ENCODE measurements around the gene THUMPD3.

DNA sequence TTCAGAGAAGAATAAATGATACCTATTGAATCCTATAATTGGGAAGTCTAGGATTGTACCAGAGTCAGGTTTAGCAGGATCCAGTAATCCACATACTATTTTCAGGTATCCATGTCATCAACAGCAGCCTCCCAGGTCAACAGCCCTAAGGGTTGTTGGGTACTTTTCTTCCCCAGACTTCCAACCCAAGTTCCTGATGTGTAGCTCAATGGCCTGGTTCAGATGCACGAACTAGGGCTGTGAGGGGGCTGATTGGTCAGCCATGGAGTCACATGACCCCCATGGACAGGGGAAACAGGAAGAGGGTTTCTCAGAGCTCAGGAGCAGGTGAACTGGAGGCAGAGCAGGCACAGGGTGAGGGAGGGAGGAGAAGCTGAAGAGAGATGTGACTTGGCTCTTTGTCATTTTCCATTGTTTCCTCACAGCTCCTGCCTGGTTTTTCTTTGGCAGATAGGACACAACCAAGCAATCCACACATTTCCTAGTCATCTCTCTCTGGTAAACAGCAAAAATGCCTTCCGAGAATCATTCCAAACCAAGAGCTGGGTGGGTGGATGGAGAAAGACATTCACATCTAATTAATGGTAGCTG lies 43.5 kb upstream of the LMCD1 start:
- PRO-cap, 3 experiments, result no peak in any of the 3 experiments
- RAMPAGE, long total RNA, result no peak

DNA sequence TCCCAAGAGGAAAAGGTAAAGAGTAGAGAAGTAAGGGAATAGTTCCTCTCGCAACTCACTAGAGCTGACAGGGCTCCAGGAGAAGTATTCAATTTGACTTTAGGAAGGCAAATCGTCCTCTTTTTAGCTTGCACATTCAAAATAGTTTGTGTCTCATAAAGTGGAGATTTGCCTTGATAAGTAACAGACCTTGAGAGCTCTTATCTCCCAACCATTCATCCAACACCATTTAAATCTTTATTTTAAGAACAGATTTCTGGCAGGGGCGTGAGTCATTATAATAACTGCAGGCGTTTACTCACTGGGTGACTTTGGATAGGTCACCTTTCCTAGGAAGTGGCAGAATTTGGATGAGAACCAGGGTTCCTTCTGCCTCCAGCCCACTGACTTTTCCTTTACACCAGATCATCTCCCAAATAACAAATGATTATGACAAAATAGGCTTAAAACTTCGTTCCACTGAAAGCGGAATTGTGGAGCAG lies 4.9 kb downstream of the LMCD1 start:
- PRO-cap, 3 experiments, result no peak in any of the 3 experiments
- RAMPAGE, long total RNA, result no peak

DNA sequence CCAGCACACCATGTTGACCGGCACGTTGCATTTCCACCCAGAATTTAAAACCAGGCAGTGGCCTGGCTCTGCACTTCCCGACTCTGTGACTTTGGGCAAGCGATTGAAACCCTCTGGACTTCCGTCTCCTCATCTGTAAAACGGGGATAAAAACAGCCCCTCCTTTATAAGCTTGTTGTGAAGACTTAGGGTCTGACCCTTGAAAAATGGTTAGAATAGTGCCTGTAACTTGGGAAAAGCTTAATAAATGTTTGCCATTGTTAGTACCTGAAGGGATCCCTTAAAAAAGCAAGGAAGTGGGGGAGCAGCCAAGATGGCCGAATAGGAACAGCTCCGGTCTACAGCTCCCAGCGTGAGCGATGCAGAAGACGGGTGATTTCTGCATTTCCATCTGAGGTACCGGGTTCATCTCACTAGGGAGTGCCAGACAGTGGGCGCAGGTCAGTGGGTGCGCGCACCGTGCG lies 33.3 kb downstream of the SSUH2 start:
- PRO-cap, 3 experiments, result no peak in any of the 3 experiments
- RAMPAGE, long total RNA, result no peak

DNA sequence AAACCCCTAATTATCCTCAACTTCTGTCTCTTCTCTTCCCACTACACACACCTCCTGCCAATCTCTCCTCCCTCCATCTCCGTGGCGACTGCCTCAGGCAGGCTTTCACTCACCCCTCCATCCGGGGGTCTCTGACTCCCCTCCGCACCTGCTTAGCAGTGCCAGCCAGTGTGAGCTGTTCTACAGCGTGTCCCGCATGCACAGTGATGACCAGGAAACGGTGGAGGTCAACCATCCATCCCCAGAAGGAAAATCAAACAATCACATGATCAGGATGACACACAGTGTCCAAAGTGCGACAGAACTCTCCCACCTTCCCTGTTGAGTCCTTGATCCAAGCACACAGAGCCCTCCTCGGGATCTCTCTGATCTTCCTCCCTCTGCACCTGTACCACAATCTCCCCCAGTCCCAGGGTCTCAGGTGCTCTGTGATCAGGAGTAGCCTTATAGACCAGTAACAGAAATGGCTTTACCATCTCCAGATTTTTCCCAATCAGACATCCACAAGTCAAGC lies 7.3 kb upstream of the SSUH2 start:
- PRO-cap, 3 experiments, result no peak in any of the 3 experiments
- RAMPAGE, long total RNA, result no peak

- PRO-cap, 3 experiments, result no peak in any of the 3 experiments
- RAMPAGE, long total RNA, result no peak
Measured at GRCh38 chr3:8679761-8680499, 35.3 kb upstream of the SSUH2 start.

DNA sequence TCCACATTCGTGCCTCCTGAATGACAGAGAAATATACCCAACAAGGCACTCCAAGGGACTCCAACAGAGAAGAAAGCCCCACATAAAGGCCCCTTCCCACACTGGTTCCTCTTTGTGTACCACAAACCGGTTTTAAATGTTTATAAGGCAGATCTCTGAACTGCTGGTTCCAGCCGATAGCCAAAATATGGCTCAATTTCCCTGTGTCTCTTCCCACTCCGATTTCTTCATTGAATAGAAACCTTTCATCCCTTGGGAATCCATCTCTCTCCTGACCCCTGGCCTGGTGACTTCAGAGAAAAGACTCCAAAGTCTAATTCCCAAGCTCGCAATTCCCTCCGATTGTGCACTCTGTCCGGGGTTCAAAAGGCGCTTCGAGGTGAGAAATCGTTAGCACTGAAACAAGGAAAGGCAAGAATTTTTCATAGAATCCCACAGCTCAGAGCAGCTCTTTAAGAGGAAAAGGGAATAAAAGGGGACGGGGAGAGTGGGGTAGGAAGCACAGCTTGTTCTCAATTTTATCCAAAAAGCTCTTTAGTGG lies 18.4 kb upstream of the RAD18 start:
- PRO-cap, 3 experiments, result no peak in any of the 3 experiments
- RAMPAGE, long total RNA, result no peak

- PRO-cap, 3 experiments, result no peak in any of the 3 experiments
- RAMPAGE, long total RNA, result no peak
Measured at GRCh38 chr3:9101238-9101891, 138.1 kb upstream of the RAD18 start.

DNA sequence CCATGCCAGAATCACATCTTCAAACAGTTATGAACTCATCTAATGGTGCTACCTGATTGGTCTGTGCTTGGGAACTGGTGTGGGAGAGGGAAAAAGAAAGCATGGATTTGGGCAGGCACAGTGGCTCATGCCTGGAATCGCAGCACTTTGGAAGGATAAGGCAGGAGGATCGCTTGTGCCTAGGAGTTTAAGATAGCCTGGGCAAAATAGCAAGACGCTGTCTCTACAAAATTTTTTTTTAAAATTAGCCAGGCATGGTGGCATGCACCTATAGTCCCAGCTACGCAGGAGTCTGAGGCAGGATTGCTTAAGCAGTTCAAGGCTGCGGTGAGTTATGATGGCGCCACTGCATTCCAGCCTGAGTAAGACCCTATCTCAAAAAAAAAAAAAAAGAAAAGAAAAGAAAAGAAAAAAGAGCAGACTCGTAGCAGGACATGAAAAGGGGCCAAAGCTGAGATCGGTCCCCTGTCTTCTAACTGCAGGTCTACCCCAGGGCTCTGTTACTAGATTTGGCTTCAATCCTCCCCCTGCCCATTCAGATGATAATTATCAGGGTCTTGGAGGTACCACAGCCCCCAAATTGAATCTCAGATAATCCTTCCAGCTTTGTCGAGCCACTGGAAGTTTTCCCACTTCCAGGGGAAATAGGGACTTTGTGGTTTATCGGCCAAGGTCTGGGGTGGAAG lies 18.8 kb downstream of the SRGAP3 start:
- PRO-cap, 3 experiments, result no peak in any of the 3 experiments
- RAMPAGE, long total RNA, result no peak

GRCh38 chr3:9248094-9248543 lies 1.3 kb downstream of the SRGAP3 start:
- PRO-cap, 3 experiments, result peak in 1 of 3 experiments; most common minus-strand start chr3:9248398 (in 1)
- RAMPAGE, long total RNA, result no peak

DNA sequence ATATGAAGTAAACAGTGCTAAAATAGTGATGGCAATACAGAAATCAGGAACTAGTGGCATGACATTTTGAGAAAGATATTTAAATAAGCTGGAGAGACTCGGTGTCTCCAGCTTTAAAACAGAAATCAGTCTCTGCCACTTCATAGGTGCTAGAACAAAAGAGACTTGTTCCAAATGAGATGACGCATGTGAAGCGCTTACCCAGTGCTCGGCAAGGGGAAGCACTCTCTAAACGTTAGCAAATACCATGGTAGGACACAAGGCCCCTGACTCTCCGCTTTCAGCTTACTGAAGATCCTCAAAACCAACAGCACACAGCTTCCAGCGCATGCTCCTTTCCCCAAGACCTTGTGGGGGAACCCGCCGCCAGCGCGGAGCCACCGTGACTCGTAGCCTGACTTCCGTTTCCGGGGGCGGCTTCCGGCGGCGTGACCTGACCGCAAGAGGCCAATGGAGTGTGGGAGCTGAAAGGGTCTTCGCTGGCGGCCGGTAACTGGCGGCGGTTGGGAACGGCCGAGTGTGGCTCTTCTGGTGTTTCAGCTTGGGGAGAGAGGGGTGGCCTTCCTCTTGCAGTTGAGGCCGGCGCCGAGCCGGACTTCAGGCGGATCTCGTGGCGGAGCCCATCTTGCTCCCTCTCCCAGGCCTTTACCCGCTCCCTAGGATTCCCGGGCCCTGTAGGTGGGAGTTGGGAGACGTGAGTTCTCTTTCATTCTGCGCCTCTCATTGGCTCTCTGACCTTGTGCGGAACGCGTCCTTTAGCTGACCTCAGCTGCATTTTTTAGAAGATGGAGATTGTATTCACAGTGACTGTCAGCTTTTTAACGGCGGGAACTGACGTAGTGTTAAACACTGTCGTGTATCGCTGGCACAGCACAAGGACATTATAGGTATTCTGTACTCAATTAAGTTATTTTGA lies at the start of gene THUMPD3:
Gene THUMPD3, plus strand, starts transcription at position 416 of the 916 bp plus-strand sequence.
- PRO-cap, 3 experiments, result peak in 3 of 3 experiments; most common plus-strand start position 450 of the sequence (in 2); most common minus-strand start position 350 of the sequence (in 1)
- RAMPAGE, long total RNA, result start-site peak on the minus strand centred at position 369 of the sequence, 114 bp wide, 107 and 51 reads in 2 replicates

GRCh38 chr3:9389415-9390754 lies 7.5 kb upstream of the SETD5 start:
- PRO-cap, 3 experiments, result no peak in any of the 3 experiments
- RAMPAGE, long total RNA, result no peak

DNA sequence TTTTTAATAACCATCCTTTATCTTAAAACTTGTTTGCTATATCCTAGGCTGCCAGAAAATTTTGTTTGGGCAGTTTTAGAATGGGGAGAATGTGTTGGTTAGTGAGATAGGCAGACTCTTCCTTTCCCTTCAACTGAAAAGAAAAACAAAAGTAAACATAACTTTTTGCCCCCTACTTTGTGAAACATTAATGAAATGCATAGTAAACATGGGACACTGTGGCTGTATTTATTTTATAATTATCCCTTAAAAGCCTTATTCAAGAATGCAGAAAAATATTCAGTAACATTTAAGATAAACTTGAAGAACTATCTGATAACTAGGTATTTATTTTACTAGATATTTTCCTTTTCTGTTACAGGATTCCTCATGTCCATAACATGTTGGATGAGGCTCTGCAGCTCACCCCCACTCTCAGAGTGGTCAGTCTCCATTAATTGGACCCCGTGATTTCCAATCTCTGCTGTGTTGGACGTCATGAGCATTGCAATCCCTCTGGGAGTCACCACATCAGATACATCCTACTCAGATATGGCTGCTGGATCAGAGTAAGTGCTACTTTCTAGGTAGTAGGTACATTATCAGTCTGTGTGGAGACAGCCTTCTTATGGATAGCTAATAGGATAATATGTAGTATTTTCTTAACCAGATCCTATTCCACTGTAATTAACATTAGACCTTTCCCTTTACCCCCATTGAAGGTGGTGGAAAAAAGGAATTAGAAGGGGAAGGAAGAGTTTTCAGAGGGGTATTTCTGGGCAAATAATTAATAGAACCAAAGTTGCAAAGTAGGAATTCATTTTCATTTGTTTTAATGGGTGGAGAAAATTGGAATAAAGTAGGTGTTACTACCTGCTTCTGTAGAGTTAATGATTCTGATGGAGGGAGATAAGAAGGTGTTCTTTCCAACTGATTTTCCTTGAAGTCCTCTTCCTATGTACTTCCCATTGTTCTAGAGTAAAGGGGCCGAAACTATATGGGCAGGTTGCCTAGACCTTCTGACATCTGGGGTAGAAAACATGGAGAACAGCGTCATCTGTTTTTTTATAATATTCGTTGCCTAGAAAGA lies 31.4 kb downstream of the SETD5 start:
- PRO-cap, 3 experiments, result no peak in any of the 3 experiments
- RAMPAGE, long total RNA, result no peak

DNA sequence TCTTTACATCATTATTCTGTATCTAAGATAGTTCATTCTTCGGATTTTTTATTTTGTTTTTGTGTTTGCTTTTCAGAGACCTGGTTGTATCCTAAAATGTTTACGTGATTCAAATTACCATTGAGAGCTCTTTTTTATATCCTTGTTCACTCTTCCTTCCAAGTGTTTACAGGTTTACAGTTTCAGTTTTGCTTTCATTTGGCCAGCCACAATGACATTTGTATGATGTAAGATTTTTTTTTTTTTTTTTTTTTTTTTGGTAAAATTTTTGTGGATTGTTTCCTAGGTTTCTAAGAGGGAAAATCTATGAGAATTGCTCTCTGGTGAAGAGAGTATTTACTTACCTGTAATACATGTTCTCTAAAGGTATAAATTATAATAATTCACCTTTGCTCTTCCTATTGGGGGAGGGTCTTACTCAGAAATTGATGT lies 55.0 kb downstream of the SETD5 start:
- PRO-cap, 3 experiments, result no peak in any of the 3 experiments
- RAMPAGE, long total RNA, result no peak

DNA sequence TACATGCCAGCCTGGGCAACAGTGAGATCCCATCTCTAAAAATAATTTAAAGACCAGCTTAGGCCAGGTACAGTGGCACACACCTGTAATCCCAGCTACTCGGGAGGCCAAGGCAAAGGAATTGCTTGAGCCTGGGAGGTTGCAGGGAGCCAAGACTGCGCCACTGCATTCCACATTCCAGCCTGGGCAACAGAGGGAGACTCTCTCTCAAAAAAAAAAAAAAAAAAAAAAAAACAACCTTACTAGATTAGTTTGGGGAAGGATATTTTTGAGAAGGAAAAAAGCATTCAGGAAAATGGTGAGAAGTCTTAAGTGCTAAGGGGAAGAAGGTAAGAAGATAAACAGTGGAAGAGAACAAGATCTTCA lies 69.6 kb downstream of the SETD5 start:
- PRO-cap, 3 experiments, result no peak in any of the 3 experiments
- RAMPAGE, long total RNA, result no peak

- PRO-cap, 3 experiments, result no peak in any of the 3 experiments
- RAMPAGE, long total RNA, result no peak
Measured at GRCh38 chr3:9477303-9477787, 76.3 kb downstream of the LHFPL4 start.

- PRO-cap, 3 experiments, result no peak in any of the 3 experiments
- RAMPAGE, long total RNA, result no peak
Measured at GRCh38 chr3:9662710-9663198, 13.4 kb downstream of the MTMR14 start.

GRCh38 chr3:9673115-9673390 lies 23.7 kb downstream of the MTMR14 start:
- PRO-cap, 3 experiments, result no peak in any of the 3 experiments
- RAMPAGE, long total RNA, result no peak

DNA sequence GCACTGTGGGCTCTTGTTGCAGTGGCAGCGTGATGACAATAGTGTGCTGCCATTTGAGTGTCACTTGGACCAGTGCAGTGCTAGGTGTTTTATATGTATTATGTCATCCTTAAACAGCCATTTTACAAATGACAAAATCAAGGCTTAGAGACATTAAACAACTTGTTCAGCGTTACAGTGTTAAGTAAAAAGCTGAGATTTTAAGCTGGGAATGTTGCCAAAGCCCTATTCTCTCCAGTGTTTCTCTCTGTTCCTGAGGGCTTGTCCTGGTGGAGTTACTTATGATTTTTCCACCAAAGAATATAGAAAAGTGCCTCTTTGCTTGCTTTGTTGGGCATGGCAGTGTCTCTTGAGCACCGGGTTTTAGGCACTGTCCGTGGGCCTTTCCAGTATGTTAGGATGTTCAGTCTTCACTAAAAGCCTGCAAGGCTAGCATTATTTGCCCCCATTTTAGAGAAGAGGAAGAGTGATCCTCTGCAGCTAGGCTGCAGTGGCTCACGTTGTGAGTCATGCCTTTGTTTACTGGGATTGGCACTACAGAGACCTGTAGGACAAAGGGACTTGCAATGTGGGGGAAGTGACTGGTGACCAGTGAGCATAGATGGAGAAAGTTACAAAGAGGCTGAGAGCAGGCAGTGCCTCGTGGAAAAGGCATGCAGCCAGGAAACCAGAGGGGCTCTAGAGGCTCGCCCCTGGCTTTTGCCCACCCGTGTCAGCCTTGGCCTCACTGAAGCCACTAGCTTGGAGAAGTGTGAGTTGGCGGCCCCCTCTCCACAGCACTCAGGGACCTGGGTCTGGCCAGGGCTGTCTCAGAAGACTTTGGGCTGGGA lies 27.0 kb upstream of the CPNE9 start:
- PRO-cap, 3 experiments, result no peak in any of the 3 experiments
- RAMPAGE, long total RNA, result no peak

GRCh38 chr3:9760730-9761873 lies 8.6 kb downstream of the CAMK1 start:
- PRO-cap, 3 experiments, result no peak in any of the 3 experiments
- RAMPAGE, long total RNA, result no peak

DNA sequence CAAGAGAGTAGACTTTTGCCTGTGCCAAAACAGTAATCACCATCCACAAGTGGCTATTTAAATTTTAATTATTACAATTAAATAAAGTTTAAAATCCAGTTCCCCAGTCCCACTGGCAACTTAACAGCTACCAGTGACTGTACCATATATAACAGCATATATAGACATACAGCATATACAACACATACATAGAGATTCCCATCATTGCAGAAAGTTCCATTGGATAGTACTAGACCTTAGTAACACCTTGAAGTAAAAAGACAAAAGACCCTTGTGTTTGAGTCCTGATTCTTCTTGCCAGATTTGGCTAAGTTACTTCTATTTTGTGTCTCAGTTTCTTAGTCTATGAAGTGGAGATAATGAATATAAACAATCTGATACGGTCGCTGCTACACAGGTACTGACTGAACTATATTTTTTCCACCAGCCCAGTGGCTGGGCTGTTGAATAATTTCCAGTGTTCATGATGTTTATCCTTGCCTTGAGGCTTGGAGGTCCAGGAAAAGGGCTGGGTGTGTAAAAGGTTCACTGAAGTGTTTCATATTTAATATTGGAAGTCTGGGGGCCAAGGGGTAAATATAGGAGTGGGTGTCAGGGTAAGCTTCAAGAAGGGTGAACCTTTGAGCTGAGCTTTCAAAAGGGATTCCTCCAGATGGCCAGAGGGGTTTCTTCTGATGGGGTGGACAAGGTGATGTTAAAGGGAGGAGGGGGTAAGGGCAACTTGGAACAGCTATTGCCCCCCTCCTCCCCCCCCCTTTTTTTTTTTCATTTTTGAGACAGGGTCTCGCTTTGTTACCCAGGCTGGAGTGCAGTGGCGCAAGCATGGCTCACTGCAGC lies 2.4 kb upstream of the TTLL3 start:
- PRO-cap, 3 experiments, result no peak in any of the 3 experiments
- RAMPAGE, long total RNA, result no peak